Trachea (tissue), 1 donor: ENCODE results near the genes AKT1, PLD4 and JAG2.

DNA sequence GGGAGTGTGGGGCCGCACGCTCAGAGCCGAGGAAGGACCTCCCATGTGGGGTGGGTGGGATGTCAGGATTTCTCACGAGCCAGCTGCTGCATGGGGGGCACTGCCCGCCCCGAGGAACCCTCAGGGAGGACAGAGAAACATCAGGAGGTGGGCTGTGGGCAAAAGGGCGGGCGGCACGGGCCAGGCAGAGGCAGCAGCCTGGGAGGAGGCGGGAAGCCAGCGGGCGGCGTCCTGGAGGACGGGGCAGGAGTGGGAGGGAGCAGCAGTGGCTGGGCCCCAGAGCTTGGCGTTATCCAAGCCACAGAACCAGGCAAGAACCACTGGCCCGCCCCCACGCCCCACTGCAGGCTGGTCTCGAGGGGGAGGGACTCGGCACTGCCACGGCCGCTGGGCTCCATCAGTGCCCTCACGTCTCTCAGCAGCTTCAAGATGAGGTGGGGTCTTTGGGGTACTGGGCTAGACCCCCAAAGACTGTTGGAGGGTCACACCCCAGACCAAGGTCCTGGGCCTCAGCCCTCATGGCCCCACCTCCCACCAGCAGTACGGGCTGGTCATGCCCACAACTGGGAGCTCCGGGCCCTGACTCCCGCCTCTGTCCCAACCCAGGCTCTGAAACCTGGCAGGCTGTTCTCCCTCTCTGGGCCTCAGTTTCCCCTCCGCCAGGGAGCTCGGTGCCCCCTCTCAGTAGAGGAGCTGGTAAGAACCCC lies 2.6 kb downstream of the C14orf180 start:
- PRO-cap: no peak

GRCh38 chr14:104587617-104588020 lies 8.1 kb downstream of the C14orf180 start:
- PRO-cap: no peak

- PRO-cap: no peak
Observed at GRCh38 chr14:104660564-104661024, 28.8 kb upstream of the INF2 start.

- PRO-cap: no peak
Observed at GRCh38 chr14:104694113-104694536, 4.7 kb downstream of the INF2 start.

DNA sequence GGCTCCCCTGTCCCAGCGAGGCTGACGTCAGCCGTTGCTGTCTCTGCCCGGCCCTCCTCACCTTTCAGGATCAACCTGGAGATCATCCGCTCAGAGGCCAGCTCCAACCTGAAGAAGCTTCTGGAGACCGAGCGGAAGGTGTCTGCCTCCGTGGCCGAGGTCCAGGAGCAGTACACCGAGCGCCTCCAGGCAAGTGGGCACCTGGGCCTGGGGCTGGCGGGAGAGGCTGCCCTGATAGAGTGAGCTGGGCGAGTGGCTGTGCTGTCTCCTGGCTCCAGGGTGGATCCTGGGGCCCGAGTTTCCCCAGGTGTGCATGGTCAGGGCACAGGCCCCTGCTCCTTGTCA lies 11.7 kb upstream of the ADSS1 start:
- PRO-cap: no peak

- PRO-cap: no peak
Observed at GRCh38 chr14:104712710-104713142, 11.3 kb upstream of the ADSS1 start.

DNA sequence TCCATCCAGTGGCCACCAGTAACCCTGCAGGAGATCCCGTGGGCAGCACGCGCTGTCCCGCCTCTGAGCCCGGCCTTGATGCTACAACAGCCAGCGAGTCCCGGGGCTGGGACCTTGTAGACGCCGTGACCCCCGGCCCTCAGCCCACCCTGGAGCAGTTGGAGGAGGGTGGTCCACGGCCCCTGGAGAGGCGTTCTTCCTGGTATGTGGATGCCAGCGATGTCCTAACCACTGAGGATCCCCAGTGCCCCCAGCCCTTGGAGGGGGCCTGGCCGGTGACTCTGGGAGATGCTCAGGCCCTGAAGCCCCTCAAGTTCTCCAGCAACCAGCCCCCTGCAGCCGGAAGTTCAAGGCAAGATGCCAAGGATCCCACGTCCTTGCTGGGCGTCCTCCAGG lies 9.8 kb upstream of the ADSS1 start:
- PRO-cap: no peak

- PRO-cap: no peak
Observed at GRCh38 chr14:104722033-104722591, 1.9 kb upstream of the ADSS1 start.

DNA sequence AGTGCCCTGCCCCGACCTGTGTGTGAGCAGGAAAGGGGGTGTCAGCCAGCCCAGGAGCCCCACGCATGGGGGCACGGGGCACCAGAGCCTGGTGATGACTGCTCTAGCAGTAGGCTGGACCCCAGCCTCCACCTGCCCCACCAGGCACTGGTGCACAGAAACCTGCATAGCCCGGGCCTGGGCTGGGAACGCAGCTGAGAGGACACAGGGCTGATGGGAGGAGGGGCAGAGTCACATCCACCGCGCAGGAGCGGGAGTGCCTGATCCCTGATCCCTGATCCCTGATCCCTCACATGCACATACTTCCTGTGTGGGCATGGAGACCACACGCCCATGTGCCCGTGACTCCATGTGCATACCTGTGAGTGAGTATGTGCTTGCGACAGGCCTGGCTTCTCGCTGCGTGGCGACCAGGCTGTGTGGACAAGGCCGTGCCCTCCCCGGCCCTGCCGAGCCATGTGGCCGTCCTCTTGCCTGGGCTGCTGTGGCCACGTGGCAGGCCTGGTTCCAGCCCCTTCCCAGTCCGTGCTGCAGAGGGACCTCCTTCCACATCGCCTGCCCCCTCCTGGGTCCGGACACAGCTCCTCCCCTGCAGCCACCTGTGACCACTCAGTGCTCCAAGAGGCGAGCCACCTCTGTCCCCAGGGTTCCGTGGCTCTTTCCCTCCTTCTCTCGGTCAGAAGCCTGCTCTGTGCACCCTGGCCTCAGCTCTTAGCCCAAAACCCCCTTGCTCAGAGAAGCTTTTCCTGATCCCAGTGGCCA lies 11.3 kb downstream of the ADSS1 start:
- PRO-cap: no peak

GRCh38 chr14:104795048-104796215 lies at the start of gene AKT1:
TSS of gene AKT1 (minus strand) at chr14:104795748.
- PRO-cap: bidirectional peak, plus-strand start at chr14:104795857, minus-strand start at chr14:104795767

GRCh38 chr14:104861021-104862054 lies 3.7 kb upstream of the CEP170B start:
- PRO-cap: no peak

DNA sequence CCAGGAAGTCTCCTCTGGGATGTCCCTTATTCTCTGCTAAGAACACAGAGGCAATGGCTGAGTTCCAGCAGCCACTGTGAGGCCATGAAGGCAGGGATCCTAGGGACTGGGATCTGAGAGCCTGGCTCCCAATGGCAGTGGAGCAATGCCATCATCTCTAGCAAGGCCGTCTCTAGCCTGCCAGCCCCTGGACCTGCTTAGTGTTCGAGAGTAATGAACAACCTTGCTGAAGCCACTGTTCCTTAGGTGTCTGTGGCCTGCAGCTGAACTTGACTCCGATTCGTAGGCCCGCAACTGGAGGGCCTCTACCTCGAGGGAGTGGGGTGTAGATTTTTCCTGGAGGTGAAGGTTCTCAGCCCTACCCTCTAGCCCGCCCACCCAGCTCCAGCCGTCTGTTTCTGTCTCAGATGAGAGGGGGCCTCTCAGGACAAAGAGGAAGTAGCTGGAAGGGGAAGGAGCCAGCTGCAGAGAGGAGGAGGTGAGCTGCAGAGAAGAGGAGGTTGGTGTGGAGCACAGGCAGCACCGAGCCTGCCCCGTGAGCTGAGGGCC lies at the start of gene PLD4:
PLD4 (plus strand) TSS at position 488 of the 549 bp plus-strand sequence.
- PRO-cap: no peak

DNA sequence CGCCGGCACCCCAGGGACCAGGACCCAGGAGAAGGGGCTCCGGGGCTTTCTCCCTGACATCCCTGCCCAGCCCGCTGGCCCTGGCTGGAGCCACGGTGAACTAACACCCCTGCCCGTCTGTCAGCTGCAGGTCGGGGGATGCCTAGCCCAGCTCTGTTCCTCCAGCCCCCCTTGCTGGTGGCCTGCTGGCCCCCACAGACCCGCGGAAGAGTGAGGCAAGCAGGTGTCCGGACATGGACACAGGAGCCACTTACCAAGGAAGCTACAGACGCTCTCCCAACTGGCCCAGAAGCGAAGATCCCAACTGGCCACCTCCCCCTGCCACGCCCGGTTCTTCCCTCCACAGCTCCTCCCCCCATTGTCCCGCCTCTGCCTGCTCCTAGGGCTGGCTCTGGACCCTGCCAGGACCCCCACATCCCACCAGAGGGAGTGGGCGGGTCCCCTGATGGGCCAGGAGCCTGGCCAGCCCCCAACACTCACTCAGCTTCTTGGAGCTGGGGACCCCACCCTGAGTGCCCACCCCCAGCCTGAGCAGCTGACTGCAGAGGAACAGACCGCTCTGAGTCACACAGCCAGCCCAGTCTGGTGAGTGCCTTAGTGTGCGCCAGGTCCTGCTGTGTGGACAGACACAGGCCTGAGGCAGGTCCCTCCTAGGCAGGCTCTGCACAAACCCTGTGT lies 7.8 kb downstream of the AHNAK2 start:
- PRO-cap: unidirectional peak, minus-strand start at position 252 of the sequence; bidirectional peak, plus-strand start at position 597 of the sequence, minus-strand start at position 306 of the sequence

DNA sequence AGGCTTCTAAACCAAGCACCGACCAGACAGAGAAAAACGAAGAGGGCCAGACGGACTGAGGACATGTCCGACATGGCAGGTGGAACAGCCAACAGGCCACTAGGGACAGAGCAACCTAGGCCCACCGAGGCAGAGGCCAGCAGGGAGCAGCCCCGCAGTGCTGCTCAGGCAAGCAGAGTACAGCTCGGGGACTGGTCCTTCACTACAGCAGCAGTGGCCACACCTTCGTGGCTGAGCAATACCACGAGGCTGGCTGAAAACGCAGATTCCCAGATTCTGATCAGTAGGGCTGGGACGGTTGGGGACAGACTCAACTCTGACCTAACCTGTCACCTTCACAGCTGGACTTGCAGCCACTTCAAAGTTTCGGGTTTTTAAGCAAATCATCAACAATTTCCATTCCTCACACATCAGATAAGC lies 1.7 kb downstream of the CDCA4 start:
- PRO-cap: no peak

DNA sequence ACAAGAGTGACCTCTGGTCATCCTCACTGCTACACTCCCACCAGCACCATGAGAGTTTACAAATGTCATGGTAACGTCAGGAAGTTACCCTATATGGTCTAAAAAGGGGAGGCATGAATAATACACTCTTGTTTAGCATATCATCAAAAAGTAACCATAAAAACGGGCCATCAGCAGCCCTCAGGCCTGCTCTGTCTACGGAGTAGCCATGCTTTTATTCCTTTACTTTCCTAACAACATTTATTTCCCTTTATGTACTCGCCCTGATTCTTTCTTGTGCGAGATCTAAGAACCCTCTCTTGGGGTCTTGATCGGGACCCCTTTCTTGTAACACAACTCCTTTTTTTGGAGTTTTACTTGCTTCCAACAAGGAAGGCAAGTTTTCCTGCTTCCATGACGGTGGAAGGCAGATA lies 11.8 kb upstream of the CDCA4 start:
- PRO-cap: no peak

- PRO-cap: no peak
Observed at GRCh38 chr14:105050128-105050897, 14.9 kb downstream of the GPR132 start.

DNA sequence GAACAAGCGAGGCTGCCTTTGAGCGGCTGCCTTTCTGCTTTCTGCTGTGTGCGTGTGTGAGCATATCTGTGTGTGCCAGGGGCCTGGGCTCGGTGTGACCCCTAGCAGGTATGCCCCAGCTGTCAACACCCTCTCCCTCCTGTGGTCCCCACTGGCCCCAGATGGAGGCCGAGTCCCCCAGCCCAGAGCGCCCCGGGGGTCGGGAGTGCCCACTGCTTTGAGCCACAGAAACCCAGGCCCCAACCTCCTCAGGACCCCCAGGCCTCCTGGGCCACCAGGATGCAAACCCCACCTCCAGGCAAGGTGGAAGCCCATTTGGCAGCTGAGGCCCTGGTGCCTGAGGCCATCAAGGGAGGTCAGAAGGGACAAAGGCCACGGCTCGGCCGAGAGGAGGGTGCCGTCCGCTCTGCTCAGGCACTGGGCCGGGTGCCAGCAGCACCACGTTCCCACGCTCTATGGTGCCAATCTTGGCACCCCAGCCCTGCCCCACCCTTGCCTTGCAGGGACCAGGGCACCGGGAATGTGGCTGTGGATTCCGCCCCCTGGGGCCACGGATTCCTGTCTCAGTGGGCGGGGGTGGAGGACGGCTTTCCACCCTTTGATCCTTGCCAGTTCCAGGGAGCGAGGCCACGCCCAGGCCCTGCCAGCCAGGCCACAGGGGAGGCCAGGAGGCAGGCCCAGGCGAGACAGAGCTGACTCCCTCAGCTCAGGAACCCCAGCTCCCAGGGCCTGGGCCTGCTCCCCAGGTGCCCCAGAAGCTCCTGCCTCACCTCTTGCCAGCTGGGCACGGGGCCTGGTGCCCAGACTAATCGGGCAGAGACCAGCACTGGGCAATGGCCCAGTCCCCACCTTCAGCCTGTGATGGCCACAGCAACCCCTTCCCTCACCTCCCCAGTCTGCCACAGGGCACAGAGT lies 26.2 kb upstream of the GPR132 start:
- PRO-cap: no peak

DNA sequence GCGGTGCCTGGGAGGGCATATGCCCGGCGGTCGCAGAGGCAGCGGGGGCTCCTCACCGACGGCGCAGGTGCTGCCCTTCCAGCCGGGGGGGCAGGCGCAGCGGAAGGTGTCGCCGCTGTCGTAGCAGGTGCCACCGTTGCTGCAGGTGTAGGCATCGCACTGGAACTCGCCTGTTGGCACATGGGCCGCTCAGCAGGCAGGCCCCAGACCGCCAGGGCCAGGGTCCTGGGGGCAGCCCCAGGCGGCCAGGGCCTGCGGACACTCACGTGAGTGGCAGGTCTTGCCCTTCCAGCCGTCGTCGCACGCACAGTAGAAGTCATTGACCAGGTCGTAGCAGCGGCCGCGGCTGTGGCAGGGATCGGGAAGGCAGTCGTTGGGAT lies 20.5 kb downstream of the JAG2 start:
- PRO-cap: no peak

- PRO-cap: unidirectional peak, minus-strand start at chr14:105168728
Observed at GRCh38 chr14:105168370-105169545, at the start of gene JAG2. TSS of gene JAG2 (minus strand) at chr14:105168776.

- PRO-cap: no peak
Observed at GRCh38 chr14:105173022-105173807, 4.6 kb upstream of the JAG2 start.